Ureter (tissue), 1 donor: ENCODE measurements around a stretch of chr12.

- PRO-cap: no peak
Measured at GRCh38 chr12:125387182-125387785, 201.1 kb downstream of the TMEM132B start.

- PRO-cap: no peak
Measured at GRCh38 chr12:125652389-125652625, 466.1 kb downstream of the TMEM132B start.

DNA sequence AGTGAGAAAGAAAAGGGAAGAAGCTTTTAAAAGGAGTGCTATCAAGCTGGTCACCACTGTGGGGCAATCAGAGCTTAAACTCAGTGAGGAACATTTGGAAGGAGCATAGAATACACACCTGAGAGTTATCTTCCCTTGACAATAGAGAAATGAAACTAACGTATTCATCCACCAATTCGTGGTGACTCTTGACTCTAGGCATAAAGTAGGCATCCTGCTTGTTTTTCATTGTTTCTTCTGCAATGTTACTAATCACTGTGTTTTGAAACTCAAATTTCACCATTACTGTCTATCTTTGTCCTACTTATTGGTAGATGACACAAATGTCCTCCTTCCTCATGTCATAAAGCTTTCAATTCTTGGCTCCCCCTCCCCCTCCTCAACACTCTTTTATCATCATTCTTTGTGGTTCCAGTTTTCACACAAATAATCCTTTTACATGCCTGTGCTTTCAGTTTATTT lies 1340.6 kb upstream of the TMEM132C start:
- PRO-cap: no peak

- PRO-cap: no peak
Measured at GRCh38 chr12:127284675-127285360, 982.2 kb upstream of the TMEM132C start.

DNA sequence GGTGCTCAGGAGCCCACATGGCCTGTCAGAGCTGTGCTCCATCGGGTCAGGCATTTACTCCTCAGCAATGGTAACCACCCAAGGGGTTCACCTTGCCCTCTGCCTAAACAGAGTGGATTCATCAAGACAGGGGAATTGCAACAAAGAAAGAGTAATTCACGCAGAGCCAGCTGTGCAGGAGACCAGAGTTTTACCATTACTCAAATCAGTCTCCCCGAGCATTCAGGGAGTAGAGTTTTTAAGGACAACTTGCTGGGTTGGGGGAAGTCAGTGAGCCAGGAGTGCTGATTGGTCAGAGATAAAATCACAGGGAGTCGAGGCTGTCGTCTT lies 323.3 kb upstream of the TMEM132C start:
- PRO-cap: no peak

DNA sequence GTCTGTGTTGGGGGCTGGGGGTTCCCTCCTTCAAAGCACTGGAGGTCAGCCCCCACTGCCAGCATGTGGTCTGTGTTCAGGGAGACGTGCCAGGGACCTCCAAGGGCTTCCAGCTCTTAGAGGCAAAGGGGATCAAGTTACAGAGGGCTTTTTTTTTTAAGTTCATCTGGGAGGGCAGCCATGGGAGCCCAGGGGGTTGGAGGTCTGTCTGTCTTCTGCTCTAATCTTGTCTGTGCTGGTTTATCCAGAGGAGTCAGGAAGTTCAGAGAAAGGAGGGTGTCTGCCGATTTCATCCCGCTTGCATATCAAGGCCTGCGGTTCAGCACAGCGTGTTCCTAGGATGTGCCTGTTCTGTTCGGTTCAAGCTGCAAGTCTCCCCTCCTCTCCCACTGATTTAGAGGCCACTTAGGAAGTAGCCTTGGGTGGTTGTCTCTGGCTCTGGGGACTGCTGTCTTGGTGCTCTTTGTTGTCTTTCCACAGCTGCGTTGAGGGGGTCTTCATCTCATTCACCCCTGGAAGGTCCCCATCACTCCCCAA lies 72.2 kb downstream of the TMEM132C start:
- PRO-cap: no peak

- PRO-cap: no peak
Measured at GRCh38 chr12:128365525-128366440, 98.8 kb downstream of the TMEM132C start.

- PRO-cap: no peak
Measured at GRCh38 chr12:128813103-128813760, 10.5 kb downstream of the SLC15A4 start.

- PRO-cap: no peak
Measured at GRCh38 chr12:128818524-128819172, 5.1 kb downstream of the SLC15A4 start.

DNA sequence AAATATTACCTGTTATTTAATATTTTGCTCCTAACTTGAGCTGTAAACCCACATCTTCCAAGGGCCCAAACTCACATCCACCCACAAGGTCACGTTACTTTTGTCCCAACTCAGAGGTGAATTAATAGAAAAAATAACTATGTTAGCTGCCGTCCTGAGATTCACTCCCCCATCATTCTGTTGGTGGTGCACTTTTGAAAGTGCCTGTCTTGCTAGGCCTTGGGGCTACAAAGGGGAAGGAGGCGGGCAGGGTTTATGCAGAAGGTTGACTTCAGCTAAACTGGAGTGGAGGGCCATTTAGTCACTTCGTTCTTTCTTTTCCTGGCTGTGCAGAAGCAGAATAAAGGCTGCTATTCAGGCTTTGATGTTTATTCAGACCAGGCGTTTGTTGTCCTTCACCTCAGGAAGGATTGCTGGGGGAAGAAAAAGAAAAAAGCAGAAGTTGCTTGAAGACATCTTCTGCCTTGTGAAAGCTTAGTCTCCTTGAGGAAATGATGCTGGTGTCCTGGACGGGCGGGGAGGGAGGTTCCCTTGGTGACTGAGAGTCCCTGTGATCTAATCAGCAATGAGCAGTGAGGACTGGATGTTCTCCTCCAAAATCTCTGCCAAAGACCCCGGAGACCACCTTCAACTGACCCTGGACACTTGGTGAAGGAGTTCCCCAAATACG lies 3.9 kb downstream of the GLT1D1 start:
- PRO-cap: no peak

DNA sequence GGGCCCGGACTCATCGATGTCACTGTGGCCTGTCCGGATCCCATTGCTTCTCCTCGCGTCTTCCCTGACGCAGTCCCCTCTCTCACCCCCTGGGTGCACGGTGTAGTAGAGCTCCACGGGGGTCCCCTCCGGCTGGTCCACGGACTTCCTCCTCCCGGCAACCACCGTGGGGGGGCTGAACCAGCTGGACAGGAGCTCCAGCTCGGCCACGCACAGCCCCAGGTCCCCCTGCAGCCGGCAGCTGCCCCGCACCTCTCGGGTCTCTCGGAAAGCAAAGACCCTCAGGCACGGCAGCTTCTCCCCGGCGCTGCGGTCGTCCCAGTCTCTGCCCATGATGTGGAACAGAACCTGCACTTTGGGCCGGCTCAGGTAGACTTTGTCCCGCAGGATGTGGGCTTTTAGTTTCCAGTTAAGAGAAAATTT lies 203.8 kb downstream of the TMEM132D start:
- PRO-cap: no peak

- PRO-cap: no peak
Measured at GRCh38 chr12:130868366-130869097, 3.3 kb upstream of the RAN start.

DNA sequence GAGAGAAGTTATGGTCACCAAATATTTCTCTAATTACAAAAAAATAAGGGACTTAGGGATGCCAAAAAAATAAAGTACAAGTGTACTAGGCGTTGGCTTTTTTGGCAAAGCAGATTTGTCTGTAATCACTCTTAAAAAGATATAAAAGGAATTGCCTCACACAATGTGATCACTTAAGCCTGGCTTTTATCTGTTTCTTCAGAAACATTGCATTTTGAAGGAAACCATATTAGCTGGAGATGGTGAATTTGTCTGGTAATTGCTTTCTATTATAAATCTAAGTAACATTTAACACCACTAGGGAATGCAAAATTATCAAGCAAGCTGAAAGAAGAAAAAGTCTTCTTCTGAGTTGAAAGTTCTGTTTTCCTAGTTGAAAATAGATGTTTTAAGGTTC lies 31.0 kb upstream of the ADGRD1 start:
- PRO-cap: no peak

DNA sequence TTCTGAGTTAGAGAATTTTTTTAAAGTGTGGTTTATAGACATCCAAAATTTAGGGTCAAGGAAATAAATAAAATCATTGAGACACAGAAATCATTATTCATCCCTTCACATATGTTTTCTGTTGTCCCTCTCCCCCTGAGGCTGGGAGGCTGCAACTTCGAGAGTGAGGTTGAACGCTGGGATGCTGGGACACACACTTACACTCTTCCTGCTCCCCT lies 21.5 kb upstream of the ADGRD1 start:
- PRO-cap: no peak

- PRO-cap: no peak
Measured at GRCh38 chr12:130970740-130971327, 17.1 kb downstream of the ADGRD1 start.

DNA sequence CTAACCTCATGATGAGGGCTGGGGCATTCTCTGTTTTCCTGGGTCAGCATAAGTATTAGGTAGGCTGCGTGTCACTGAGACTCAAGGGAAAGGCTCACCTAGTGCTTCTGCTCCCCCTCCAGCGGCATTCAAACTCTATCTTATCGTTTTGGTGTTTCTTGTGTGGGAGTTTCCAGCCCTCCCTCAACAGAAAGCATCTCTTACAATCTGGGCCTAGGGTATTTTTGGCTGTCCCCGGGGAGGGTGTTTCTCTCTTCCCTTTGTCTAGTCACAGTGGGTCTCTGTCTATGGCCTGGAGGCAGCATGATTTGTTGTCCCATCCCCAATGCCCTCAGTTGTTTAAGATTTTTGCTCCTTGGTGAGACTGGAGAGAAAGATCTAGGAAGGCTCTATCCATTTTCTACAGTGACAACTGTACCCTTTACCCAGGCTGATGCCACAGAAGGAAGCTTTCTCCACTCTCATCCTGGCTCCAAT lies 286.0 kb downstream of the ADGRD1 start:
- PRO-cap: no peak

GRCh38 chr12:131367485-131367920 lies 343.4 kb upstream of the SFSWAP start:
- PRO-cap: no peak

DNA sequence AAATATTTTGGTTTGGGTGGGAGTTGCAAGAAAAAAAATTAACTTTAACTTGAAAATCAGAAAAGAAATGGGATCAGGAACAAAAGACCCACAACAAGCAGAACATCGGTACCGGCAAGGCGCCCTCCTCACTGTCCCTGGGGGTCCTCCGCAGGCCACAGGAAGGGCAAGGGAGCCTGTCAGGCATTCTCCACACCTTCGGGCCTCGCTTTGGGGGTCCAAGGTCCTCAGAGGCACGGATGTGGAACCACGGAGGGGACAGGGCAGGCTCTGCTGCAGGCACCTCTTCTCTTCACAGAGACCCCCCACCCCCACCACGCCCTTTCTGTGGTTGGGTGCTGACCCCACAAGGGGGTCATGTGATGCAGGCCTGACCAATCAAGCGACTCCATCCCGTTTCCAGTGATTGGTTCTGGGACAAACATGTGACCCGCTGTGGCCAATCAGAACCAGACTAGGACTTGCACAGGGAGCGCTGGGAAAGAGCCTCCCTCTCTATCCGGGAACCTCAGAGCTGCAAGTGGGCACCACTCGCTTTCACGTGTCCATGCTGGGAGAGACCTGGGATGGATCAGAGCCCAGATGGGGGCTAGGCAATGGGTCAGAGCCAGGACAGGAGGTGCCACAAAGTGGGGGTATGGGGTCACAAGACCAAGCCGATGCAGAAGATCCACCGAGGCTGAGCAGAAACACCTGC lies 181.2 kb upstream of the SFSWAP start:
- PRO-cap: no peak

- PRO-cap: no peak
Measured at GRCh38 chr12:131621874-131622740, 88.8 kb upstream of the SFSWAP start.

- PRO-cap: no peak
Measured at GRCh38 chr12:131765808-131766831, 55.2 kb downstream of the SFSWAP start.